Heart left ventricle (tissue), 7 donors: ENCODE measurements around the genes POU5F1, HLA-B, AIF1, GPANK1, VARS1 and CFB.

- PRO-cap, 6 experiments, result no peak in any of the 6 experiments
- RAMPAGE, long total RNA, 2 experiments, result no peak in any of the 2 experiments
- RRBS, result no CpG with 5 or more reads among the region's 29 CpGs
Measured at GRCh38 chr6:31170070-31170939, at the start of gene POU5F1. Gene POU5F1, minus strand, starts transcription at chr6:31170682.

DNA sequence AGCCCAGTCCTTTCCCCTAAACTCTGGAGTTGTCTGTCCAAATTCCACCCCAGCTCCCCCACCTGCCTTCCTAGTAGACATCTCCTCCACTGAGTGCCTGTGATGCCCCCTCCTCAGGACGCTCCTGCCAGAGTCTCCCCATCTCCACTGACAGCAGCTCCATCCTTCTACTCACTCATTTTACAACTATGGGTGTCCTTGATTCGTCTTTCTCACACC lies 4.9 kb downstream of the HLA-B start:
- PRO-cap, 6 experiments, result peak in 1 of 6 experiments; most common minus-strand start position 179 of the sequence (in 1)
- RAMPAGE, long total RNA, 2 experiments, result no peak in any of the 2 experiments
- RRBS, result no CpG with 5 or more reads among the region's 2 CpGs

- PRO-cap, 6 experiments, result peak in 6 of 6 experiments; most common plus-strand start chr6:31356831 (in 1); most common minus-strand start chr6:31357179 (in 6)
- RAMPAGE, long total RNA, 2 experiments, result start-site peak on the minus strand in 2 of 2 experiments, at chr6:31357161-31357180 at its widest, 172 to 1,002 reads per replicate
- RRBS, result 2% methylated on average over 27 of the region's 70 CpGs
Measured at GRCh38 chr6:31356563-31357249, at the start of gene HLA-B. Gene HLA-B, minus strand, starts transcription at chr6:31357179.

- PRO-cap, 6 experiments, result peak in 2 of 6 experiments; most common plus-strand start chr6:31421547 (in 1)
- RAMPAGE, long total RNA, 2 experiments, result no peak in any of the 2 experiments
- RRBS, result no CpG with 5 or more reads among the region's 2 CpGs
Measured at GRCh38 chr6:31421473-31421902, 18.1 kb downstream of the MICA start.

DNA sequence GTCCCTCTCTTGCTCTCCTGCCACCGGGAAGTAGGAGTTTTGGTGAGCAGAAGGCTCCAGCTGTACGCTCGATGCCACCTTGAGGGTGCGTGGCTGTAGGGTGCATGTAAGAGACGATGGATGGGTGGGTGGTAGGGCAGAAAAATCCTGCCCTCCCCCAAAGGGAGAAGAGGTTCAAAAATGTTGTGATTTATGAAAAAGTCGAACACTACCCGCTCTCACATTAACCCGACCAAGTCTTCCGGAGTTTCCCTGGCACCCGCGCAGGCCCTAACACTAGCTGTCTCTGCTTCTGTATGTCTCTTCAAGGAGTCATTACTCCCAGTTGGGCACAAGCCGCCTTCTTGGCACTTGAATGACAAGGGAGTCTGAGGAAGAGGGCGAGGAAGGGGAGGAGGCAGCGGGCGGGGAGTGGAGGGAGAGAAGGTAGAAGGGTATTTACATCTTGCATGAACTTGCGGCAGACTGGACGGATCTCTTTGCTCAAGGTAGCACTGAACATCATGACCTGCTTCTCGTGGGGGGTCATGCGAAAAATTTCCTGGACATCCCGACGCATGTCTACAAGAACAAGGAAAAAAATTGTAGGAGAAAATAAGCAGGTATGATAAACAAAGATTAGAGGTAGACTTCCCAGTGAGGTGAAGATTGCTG lies 6.3 kb downstream of the MCCD1 start:
- PRO-cap, 6 experiments, result no peak in any of the 6 experiments
- RAMPAGE, long total RNA, 2 experiments, result no peak in any of the 2 experiments
- RRBS, result no CpG with 5 or more reads among the region's 21 CpGs

- PRO-cap, 6 experiments, result no peak in any of the 6 experiments
- RAMPAGE, long total RNA, 2 experiments, result no peak in any of the 2 experiments
- RRBS, result no CpG with 5 or more reads among the region's 5 CpGs
Measured at GRCh38 chr6:31579829-31580425, 2.3 kb downstream of the LTB start.

DNA sequence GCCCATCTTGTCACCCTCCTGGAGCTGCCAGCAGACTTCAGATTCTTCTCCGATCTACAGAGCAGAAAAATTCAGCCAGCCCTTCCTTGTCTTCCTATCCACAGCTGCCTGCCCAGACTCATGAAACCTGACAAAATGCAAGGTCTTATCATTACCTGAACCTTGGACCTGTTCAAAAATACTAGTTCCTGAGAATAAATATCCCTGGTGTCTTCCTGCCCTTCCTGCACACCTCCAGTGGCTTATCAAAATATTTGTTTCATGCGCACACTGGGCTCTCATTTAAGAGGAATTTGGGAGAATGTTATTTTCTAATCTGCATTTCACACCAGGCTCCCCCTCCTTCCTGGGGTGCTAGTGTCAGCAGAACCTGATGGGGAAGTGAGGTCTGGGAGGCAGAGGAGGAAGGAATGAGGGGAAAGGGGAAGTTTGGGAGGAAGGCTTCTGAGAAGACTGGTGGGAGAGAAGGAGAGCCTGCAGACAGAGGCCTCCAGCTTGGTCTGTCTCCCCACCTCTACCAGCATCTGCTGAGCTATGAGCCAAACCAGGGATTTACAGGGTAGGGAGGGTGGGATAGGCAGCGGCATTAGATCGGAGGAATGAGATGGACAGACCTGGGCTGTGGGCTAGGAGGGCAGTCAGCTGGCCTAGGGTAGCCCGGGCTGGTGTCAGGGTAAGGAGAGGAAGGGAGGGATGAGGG lies at the start of gene AIF1:
TSS of gene AIF1 (plus strand) at position 439 of the 700 bp plus-strand sequence.
- PRO-cap, 6 experiments, result peak in 6 of 6 experiments; most common plus-strand start position 447 of the sequence (in 6); most common minus-strand start position 345 of the sequence (in 1)
- RAMPAGE, long total RNA, 2 experiments, result start-site peak on the plus strand in 2 of 2 experiments, centred at positions 457 to 474 of the sequence, 17 to 28 reads per replicate
- RRBS, result no CpG with 5 or more reads among the region's 5 CpGs

- PRO-cap, 6 experiments, result no peak in any of the 6 experiments
- RAMPAGE, long total RNA, 2 experiments, result no peak in any of the 2 experiments
- RRBS, result no CpG with 5 or more reads among the region's 10 CpGs
Measured at GRCh38 chr6:31637685-31638707, 14.5 kb downstream of the BAG6 start.

- PRO-cap, 6 experiments, result peak in 6 of 6 experiments; most common minus-strand start chr6:31664997 (in 3)
- RAMPAGE, long total RNA, 2 experiments, result start-site peak on the minus strand in 2 of 2 experiments, at chr6:31664893-31665002 at its widest, 85 to 162 reads per replicate
- RRBS, result no CpG with 5 or more reads among the region's 10 CpGs
Measured at GRCh38 chr6:31664789-31665043, at the start of gene GPANK1. Gene GPANK1, minus strand, starts transcription at chr6:31664997.

DNA sequence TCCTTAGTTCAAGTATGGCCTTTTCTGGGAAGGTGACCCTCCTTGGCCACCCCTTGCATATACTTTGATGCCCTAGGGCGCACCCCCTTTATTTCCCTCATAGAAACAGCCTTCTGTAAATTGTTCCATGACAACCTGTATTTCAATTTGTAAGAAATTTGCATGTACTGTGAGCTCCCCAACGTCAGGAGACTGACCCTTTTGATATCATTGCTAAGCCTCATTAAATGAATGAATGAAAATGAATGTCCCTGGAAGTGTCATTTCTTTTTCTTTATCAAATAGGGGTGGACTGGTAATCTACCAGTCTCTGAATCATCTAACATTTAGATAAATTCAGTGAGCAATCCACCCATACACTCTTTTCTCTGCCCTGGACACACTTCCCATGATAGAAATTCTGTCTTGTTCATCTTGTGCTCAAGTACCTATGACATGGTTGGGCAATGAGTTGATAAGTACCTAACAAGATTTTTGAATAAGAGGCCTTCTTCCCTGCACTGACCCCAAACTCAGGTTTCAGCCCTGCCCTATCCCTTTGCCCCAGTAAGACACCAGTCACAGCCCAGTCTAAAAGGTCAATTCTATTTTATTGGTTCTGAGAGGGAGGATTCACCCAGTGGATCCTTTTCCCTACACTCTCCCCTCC lies 2.5 kb downstream of the DDAH2 start:
- PRO-cap, 6 experiments, result no peak in any of the 6 experiments
- RAMPAGE, long total RNA, 2 experiments, result no peak in any of the 2 experiments
- RRBS, result no CpG with 5 or more reads among the region's 2 CpGs

DNA sequence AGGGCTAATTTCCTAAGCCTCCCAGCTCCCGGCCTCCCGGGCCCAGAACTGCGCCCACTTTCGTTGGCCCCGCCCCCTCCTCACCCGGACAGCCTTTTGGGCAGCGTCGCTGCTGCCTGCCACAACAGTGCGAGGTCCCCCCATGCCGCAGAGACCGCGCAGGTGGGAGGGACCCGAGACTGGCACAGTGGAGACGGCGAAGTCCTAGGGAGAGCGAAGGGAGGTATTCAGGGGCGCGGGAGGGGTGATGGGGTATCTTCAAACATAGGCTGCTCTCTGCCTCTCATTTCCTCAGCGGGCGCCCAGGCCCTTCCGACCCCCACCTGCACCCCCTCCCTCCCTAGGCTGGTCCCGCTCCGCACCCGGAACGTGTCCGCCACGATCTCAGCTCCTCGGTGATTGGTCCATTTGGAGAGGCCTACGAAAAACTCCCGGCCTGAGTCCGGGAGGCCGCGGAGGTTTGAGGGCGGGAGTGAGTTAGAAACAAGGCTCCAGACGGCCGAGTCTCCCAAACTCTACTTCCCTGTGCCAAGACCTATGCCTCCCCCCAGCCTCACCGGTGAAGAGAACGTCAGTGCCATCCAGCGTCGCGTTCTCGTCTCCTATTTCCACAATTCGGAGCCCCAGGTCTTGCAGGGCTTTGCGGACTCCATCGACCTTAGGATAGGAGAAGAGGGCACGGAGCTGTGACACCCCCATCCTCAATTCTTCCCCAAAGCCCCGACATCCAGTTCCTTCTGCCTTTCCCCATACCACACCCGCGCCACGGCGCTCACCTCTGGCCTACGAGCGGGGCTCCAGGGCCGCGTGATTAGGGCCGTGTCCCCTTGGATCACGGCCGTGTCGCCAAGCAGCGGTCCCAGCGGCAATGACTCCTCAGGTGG lies 768 bp downstream of the DDAH2 start:
- PRO-cap, 6 experiments, result no peak in any of the 6 experiments
- RAMPAGE, long total RNA, 2 experiments, result no peak in any of the 2 experiments
- RRBS, result 38% methylated on average over 17 of the region's 61 CpGs

GRCh38 chr6:31762805-31763941 lies 717 bp downstream of the SAPCD1 start:
- PRO-cap, 6 experiments, result peak in 1 of 6 experiments; most common plus-strand start chr6:31763871 (in 1); most common minus-strand start chr6:31763754 (in 1)
- RAMPAGE, long total RNA, 2 experiments, result no peak in any of the 2 experiments
- RRBS, result no CpG with 5 or more reads among the region's 10 CpGs

DNA sequence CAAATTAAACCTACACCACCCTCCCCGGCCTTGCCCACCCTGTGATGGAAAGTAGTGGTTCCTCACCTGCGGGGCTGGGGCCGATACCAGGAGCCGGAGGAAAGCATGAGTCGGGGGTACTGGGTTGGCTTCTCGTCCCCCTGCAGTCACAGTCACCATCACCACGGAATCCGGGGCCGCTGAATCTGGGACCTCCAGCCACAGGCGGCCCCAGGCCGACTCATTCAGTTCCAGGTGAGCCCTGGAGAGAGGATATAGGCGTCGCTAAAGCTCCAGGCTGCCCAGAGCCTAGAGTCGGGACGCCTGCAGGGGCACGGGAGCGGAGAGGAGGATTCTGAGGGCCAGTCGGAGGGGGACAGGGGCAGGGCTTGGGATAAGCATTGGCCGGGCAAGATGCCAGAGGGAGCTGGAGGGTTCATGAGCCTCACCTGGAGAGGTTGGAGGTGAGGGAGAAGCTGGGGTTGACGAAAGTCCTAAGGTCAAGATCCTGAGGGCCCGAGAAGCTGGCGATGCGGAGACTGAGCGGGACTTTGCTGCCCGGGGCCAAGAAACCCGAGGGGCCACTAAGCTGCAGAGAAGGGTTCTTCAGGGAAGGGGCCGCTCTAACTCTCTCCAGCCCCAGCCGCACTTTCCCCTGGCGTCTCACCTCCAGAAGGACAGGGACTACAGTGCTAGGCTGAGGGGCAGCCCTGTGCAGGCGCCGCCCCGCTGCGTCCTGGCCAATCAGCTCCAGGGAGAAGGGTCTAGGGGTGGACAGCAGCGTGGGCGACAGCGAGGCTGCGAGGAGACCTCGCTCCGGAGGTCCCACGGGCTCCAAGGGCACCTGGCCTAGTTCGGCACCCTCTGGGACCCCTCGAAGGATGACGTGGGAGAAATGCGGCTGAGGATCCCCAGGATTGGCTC lies 3.6 kb downstream of the SAPCD1 start:
- PRO-cap, 6 experiments, result peak in 2 of 6 experiments; most common plus-strand start position 771 of the sequence (in 1); most common minus-strand start position 644 of the sequence (in 2)
- RAMPAGE, long total RNA, 2 experiments, result no peak in any of the 2 experiments
- RRBS, result 76% methylated on average over 5 of the region's 44 CpGs

GRCh38 chr6:31795317-31796222 lies at the start of gene VARS1:
Gene VARS1, minus strand, starts transcription at chr6:31795752.
- PRO-cap, 6 experiments, result peak in 6 of 6 experiments; most common plus-strand start chr6:31796111 (in 3); most common minus-strand start chr6:31795728 (in 3)
- RAMPAGE, long total RNA, 2 experiments, result start-site peak on the minus strand in 2 of 2 experiments, at chr6:31795644-31795728 at its widest, 59 to 98 reads per replicate
- RRBS, result under 1% methylated on average over 30 of the region's 94 CpGs

DNA sequence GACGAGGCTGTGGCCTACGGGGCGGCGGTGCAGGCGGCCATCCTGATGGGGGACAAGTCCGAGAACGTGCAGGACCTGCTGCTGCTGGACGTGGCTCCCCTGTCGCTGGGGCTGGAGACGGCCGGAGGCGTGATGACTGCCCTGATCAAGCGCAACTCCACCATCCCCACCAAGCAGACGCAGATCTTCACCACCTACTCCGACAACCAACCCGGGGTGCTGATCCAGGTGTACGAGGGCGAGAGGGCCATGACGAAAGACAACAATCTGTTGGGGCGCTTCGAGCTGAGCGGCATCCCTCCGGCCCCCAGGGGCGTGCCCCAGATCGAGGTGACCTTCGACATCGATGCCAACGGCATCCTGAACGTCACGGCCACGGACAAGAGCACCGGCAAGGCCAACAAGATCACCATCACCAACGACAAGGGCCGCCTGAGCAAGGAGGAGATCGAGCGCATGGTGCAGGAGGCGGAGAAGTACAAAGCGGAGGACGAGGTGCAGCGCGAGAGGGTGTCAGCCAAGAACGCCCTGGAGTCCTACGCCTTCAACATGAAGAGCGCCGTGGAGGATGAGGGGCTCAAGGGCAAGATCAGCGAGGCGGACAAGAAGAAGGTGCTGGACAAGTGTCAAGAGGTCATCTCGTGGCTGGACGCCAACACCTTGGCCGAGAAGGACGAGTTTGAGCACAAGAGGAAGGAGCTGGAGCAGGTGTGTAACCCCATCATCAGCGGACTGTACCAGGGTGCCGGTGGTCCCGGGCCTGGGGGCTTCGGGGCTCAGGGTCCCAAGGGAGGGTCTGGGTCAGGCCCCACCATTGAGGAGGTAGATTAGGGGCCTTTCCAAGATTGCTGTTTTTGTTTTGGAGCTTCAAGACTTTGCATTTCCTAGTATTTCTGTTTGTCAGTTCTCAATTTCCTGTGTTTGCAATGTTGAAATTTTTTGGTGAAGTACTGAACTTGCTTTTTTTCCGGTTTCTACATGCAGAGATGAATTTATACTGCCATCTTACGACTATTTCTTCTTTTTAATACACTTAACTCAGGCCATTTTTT lies 1.8 kb downstream of the HSPA1A start:
- PRO-cap, 6 experiments, result peak in 1 of 6 experiments; most common plus-strand start position 601 of the sequence (in 1)
- RAMPAGE, long total RNA, 2 experiments, result start-site peak on the plus strand in 2 of 2 experiments, centred at positions 428 to 725 of the sequence, 21 to 384 reads per replicate
- RRBS, result no CpG with 5 or more reads among the region's 57 CpGs

GRCh38 chr6:31818175-31818458 lies 2.8 kb downstream of the HSPA1A start:
- PRO-cap, 6 experiments, result no peak in any of the 6 experiments
- RAMPAGE, long total RNA, 2 experiments, result no peak in any of the 2 experiments
- RRBS, result no CpG with 5 or more reads among the region's 7 CpGs

DNA sequence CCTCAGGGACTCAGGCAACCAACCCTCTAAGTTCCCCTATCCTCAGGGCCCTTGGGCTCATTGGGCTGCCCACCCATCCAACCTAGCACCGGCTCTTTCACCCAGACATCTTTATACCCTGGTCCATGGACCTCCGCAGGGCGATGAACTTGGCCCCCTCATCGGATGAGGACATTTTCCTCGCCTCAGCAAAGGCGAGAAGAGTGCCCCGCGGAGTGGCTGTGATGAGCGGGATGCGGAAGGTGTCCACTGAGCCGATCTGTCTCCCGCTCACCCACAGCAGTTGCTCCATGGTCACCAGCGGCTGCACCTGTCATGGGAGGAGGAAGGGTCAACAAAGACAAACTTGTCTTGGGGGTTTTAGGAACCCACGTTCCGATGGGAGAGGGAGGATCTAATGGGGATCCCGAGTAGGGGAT lies 730 bp downstream of the NEU1 start:
- PRO-cap, 6 experiments, result no peak in any of the 6 experiments
- RAMPAGE, long total RNA, 2 experiments, result no peak in any of the 2 experiments
- RRBS, result no CpG with 5 or more reads among the region's 16 CpGs

DNA sequence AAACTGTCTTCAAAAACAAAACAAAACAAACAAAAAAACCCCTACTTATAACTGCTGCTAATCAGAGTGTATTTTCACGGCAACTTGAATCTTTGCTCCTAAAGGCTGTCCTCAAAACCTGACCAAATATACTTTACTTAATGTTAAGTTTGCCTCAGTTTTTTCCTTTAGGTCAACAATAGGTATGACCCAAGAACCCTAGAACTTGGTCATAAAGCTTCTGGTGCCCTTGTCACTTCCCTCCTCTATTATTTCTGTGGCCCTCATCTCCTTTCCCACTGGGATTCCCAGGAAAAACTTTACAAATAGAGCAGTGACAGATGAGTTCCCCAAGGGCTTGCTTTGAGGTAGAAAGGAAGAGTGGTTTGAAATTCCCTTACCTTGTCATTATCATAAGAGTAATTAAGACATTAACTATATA lies 1.9 kb downstream of the EHMT2 start:
- PRO-cap, 6 experiments, result no peak in any of the 6 experiments
- RAMPAGE, long total RNA, 2 experiments, result no peak in any of the 2 experiments
- RRBS, result no CpG with 5 or more reads among the region's 1 CpG

DNA sequence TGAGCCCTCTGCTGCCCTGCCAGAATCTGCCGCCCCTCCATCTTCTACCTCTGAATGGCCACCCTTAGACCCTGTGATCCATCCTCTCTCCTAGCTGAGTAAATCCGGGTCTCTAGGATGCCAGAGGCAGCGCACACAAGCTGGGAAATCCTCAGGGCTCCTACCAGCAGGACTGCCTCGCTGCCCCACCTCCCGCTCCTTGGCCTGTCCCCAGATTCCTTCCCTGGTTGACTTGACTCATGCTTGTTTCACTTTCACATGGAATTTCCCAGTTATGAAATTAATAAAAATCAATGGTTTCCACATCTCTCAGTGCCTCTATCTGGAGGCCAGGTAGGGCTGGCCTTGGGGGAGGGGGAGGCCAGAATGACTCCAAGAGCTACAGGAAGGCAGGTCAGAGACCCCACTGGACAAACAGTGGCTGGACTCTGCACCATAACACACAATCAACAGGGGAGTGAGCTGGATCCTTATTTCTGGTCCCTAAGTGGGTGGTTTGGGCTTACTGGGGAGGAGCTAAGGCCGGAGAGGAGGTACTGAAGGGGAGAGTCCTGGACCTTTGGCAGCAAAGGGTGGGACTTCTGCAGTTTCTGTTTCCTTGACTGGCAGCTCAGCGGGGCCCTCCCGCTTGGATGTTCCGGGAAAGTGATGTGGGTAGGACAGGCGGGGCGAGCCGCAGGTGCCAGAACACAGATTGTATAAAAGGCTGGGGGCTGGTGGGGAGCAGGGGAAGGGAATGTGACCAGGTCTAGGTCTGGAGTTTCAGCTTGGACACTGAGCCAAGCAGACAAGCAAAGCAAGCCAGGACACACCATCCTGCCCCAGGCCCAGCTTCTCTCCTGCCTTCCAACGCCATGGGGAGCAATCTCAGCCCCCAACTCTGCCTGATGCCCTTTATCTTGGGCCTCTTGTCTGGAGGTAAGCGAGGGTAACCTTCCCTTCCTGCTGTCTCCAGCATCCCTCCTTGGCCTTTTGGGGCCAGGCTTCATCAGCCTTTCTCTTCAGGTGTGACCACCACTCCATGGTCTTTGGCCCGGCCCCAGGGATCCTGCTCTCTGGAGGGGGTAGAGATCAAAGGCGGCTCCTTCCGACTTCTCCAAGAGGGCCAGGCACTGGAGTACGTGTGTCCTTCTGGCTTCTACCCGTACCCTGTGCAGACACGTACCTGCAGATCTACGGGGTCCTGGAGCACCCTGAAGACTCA lies at the start of gene CFB:
TSS of gene CFB (plus strand) at position 728 of the 1,204 bp plus-strand sequence.
- PRO-cap, 6 experiments, result peak in 5 of 6 experiments; most common plus-strand start position 631 of the sequence (in 2); most common minus-strand start position 201 of the sequence (in 2)
- RAMPAGE, long total RNA, 2 experiments, result start-site peak on the plus strand in 2 of 2 experiments, centred at position 729 of the sequence, 82 to 86 reads per replicate
- RRBS, result 15% methylated on average over 4 of the region's 21 CpGs

- PRO-cap, 6 experiments, result no peak in any of the 6 experiments
- RAMPAGE, long total RNA, 2 experiments, result no peak in any of the 2 experiments
- RRBS, result no CpG with 5 or more reads among the region's 14 CpGs
Measured at GRCh38 chr6:31950435-31951662, 5.0 kb downstream of the CFB start.